ENCODE data around the genes SUSD2 and GUCD1.

GRCh38 chr22:24148140-24148609 is 33.1 kb upstream of the SUSD2 start:
- PRO-cap = no peak

GRCh38 chr22:24180959-24181679 is at the start of gene SUSD2:
SUSD2 (plus strand) TSS chr22:24181487.
- PRO-cap = no peak

GRCh38 chr22:24245477-24245995 is 654 bp upstream of the GGT5 start:
- PRO-cap = no peak

GRCh38 chr22:24325093-24325418 is 54.4 kb downstream of the SPECC1L start:
- PRO-cap = no peak

- PRO-cap = no peak
These were observed 34.9 kb upstream of the ADORA2A start for GRCh38 chr22:24392428-24392978.

GRCh38 chr22:24422229-24422667 is 5.2 kb upstream of the ADORA2A start:
- PRO-cap = no peak

GRCh38 chr22:24426501-24427096 is 800 bp upstream of the ADORA2A start:
- PRO-cap = no peak

- PRO-cap = no peak
These were observed 4.7 kb downstream of the ADORA2A start for GRCh38 chr22:24431776-24432805.

GRCh38 chr22:24460569-24461134 is 33.3 kb downstream of the ADORA2A start:
- PRO-cap = no peak

DNA sequence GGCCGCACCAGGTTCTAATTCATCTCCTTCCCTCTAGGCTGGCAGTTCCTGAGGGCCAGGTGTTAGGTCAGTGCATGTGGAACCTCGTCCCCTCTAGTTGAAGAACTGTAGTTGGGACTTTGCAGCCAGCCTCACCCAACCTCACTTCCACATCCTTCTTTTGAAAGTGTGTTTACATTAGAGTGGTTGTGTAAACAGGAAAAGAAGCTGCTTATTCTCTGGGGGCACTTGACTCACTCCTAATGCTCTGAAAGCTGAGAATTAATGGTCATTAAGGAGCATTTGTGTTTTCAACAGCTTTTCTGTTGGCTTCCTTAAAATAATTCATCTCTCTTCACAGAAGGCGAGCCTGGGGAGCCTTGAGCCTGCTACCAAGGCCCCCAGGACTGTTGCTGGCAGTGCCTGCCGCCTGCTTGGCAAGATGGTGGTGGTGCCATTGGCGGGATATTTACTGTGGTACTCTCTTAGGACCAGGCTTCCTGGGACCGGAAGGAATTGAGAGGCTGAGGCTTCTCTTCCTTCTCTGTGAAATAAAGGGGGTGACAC is 11.9 kb downstream of the UPB1 start:
- PRO-cap = no peak

DNA sequence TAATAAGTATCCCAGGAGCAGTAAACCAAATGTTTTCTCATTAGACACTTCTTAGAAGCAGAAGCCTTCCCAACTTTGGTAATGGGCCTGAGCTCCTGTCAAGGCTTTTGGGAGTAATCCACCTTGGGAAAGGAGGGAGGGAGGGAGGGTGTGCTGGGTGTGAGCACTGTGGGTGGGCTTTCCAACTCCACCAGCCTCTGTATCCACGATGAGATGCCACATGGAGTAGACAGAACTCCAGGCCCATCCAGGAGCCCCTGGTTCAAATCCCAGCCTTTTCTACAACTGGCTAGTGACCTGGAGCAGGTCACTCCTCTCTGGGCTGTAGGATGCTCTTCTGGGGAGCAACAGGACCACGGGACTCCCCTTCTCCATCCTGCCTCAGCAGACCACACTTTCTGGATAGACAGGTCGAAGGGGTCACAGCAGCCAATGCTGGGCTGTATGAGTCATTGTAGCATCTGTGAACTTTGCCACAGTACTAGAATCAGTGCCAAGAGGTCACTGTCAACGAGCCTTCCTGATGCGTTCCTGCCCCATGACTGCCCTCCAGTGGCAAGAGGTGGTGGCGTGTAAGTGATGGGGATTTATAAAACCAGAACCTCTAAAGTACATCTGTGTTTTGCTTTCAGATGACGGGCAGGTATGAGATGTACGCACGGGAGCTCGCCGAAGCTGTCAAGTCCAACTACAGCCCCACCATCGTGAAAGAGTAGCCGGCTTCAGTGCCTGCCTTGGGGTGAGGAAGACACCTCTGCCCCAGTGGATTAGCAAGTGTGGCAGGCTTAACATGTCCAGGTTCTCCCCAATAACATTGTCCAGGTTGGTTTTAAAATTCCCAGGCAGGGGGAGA is 29.6 kb downstream of the GUCD1 start:
- PRO-cap = no peak

- PRO-cap = bidirectional peak, plus-strand start at chr22:24550261, minus-strand start at chr22:24550125
These were observed 4.6 kb downstream of the GUCD1 start for GRCh38 chr22:24549921-24551064.

DNA sequence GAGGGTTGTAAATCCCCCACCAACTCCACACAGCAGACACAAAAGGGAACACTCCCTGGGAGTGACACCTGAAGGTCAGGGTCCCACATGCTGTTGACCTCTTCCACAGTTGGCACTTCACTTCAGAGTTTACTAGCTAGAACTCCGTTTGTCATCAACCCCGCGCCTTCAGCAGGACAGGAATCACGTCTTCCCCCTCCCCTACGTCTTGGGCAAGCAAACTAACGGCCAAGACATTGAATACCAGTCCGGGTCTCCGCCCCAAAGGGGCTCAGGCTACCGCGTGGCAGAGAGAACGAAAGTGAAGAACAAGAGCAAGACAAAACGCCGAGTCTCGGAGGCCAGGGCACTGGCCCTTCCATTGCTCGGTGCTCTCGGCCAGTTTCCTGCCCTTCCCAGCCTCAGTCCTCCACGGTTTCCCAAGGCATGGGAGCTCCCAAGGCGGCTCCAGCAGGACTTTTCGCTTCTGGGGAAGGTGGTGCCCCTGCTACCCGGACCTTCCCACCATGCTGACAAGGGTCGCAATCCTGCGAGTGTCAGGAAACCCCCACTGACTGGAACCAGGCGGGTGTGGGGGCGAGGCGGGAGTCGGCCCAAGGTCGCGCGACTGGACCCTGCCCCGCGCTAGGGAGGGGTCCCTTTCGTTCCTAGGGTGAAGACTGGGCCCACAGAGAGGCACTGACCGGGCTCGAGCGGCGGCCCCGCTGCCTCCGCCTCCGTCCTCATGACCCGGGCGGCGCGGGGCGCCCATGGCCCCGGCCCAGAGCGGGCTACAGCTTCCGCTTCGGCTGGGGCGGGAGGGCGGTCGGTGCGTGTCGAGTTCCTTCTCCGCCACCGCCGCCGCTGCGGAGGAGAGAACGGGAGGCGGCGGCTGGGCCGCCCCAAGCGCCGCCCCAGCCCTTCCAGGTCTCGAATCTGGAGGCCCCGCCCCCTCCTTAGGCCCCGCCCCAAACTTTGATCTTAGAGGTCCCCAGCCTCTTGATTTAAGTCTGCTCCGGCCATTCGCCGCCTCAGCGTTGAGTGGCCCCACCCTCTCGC is at the start of gene GUCD1:
Gene GUCD1 (minus strand): TSS at position 873 of the 1,038 bp plus-strand sequence.
- PRO-cap = bidirectional peak, plus-strand start outside the sequence, minus-strand start at position 845 of the sequence

- PRO-cap = no peak
These were observed 1.0 kb downstream of the GGT1 start for GRCh38 chr22:24603919-24604537.

- PRO-cap = no peak
These were observed 54.1 kb downstream of the KIAA1671 start for GRCh38 chr22:25006452-25007092.

- PRO-cap = unidirectional peak, minus-strand start at chr22:25111852; bidirectional peak, plus-strand start at chr22:25111959, minus-strand start at chr22:25111852
These were observed 88.0 kb upstream of the CRYBB3 start for GRCh38 chr22:25111661-25112076.

DNA sequence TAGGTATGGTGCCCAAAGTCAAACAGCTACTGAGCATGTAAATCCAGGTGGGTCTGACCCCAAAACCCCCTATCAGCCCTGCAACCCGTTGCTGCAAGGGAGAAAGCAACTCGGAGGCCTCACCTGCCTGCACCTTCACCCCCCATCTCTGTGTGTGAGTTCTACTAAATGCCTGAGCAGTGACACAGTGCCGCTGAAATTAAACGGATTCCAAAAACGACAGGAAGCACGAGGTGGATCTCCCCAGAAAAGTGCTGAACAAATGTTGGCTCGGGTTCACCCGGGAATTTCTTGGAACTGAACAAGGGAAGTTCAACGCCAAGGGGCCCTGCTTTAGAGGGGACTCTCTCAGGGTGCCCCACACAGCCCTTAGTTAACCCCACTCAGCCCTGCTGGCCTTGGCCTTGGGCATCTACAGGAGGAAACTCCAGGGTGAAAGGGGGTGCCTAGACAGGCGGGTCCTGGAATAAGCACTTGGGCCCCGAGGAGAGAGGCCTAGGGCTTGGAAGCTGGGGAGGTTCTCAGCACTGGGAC is 161.5 kb upstream of the GRK3 start:
- PRO-cap = no peak

DNA sequence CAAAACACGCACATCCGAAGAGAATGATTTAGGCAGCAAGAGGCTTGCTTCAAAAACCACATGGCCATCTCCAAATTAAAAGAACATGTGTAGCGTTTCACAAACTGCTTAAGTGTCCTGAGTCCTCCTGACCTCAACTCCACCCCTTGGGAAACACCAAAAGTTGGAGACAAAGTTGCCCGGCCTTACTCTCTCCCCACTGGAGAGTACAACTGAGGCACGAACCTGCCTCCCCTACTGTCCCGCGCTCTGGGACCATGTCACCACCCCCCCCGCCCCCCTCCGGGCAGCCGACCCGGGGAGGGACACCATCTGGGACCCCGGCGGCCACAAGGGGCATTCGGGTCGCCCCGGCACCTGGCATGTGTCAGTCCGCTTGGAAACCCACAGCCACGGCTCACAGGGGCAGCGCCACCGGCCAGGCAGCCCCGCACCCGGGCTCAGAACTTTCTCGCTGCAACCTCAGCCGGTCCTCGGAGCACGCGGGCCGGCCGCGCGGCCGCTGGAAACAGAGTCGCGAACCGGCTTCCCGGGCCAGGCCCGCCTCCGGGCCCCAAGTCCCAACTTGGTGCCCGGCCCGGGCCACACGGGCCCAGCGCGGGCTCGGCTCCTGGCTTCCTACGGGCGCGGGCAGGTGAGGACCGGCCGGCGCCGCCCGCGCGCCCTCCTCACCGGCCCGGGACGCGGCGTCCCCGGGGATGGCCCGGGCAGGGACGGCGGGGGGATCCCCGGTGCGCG is 160.0 kb upstream of the GRK3 start:
- PRO-cap = no peak

DNA sequence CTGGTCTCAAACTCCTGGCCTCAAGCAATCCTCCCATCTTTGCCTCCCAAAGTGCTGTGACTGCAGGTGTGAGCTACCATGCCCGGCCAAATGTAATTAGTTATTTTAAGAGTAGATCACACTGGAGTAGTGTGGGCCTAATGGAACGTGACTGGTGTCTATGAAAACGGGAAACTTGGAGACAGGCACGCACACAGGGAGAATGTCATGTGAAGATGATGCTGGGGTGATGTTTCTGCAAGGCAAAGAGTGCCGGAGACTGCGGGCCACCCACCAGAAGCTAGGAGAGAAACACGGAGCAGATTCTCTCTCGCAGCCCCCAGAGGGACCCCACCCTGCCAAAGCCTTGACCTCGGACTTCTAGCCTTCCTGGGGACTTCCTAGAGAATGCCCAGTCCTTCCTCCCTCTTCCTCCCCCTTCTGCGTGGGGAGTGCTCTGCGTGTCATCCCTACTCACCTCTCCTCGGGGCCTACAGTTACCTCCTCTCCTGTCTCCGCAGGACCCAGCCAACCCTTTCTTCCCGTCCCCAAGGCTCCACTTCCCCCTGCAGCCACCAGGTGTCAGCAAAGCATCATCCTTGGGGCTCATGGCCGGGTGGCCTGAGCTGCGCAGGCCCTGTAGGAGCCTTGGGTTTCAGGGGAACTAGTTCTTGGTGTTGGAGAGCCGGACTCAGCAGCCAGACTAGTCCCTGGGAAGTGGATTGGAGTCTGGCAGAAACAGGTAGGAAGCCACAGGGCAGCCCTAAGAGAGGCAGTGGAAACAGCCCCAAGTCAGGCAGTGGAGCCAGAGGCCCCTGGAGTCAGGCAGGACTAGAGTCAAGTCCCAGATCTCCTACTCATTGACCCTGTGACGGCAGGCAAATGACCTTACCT is 102.1 kb upstream of the GRK3 start:
- PRO-cap = no peak

- PRO-cap = no peak
These were observed 6.7 kb downstream of the MYO18B start for GRCh38 chr22:25748501-25749184.

Data from Metastatic Lung Carcinoma in the Adrenal Gland (tissue), 1 donor.